Hepatocyte (in vitro differentiated cells and primary cell): ENCODE results near the gene MAB21L2.

DNA sequence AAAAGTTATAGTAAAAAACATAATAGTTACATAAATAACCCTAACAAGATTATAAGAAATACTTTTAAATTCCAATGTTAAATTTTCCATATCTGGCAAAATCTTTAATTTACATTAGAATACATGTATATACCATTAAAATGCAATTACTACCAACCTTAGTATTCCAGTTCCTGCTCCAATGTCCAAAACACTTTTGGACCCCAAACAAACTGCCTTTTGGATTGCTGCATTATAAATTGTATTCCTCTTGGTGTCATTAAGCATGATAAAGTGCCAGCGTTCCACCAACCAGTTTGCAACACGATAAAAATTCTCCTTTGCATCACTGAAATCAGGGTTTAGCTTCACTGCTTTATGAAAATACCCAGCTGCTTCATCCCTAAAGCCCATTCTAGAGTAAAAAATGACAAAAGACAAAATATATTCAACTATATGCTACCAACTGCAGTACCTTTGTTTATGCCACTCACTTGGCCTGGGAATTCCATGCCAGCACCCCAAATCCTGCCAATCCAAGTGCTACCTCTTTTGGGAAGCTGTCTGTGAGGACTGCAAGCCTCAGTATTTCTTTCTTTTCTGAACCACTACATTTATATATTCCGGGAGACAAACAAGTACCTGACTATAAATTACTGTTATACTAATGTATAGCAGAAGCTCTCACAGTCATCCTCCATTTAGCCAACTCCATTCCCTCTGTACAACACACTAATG lies 10.3 kb downstream of the PRMT9 start:
- RAMPAGE, long total RNA = no peak
- RRBS = no CpG with 5 or more reads among the region's 3 CpGs

DNA sequence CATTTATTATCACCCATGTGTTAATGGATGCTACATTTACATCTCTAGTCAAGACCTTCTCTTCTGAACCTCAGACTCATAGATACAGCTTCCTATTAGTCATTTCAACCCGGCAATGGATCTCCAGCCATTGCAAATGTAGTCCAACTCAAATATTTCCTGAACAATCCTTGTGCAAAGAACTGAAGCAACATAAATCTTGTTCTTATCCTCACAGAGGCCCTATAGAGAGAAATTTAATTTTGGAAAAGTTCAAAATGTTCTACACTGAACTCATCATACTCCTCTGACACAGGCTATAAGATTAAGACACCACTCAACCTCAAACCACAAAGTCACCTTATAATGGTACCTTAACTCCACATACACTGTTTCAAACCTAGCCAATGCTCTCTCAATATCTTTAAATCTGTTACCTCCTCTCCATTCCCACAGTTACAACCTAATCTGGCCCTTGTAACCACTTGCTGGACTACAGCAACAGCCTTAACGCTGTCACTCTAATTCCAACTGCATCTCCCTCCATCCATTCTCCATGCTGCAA lies 3.1 kb downstream of the PRMT9 start:
- RAMPAGE, long total RNA = no peak
- RRBS = no CpG with 5 or more reads among the region's 2 CpGs

DNA sequence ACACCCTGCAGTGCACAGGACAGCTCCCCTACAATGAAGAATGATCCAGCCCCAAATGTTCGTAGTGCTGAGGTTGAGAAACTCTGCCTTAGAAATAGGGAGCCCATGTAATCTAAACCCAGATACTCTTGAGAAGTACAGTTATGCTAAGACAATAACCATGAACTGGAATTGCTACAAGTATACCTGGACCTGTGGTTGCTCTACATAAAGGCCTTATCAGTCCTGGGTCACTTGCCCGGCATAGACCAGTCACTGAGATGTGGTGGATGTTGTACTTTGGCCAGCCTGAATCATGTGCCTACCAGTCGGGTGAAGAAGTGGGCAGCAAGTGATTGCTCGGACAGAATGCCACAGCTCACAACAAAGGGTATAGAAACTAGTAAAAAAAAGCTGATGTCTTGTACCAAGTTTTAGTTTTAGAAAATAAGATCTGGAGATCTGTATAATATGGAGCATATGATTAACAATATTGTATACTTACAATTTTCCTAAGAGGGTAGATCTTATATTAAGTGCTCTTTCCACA lies 16.2 kb downstream of the ARHGAP10 start:
- RAMPAGE, long total RNA = no peak
- RRBS = no CpG with 5 or more reads among the region's 4 CpGs

- RAMPAGE, long total RNA = no peak
- RRBS = no CpG with 5 or more reads among the region's 1 CpG
Observed at GRCh38 chr4:147756066-147756321, 24.1 kb downstream of the ARHGAP10 start.

DNA sequence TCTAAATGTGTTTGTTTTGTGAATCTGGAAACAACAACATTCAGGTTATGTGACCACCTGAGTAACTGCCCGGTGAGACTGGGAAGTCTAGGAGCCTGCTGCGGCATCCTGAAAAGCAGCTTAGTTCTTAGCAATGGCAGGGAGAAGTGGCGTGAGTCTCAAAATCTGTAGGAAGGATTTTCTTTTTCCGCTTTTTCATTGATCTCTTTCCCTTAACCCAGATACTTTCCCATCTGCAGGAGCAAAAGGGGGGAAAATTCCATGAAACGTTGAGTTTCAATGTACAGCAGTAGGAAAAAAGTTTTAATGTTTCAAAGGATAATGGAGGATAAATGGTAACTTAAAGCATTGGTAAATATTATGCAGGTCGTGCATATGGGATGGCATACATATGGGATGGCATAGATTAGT lies 54.4 kb downstream of the ARHGAP10 start:
- RAMPAGE, long total RNA = no peak
- RRBS = no CpG with 5 or more reads among the region's 6 CpGs

- RAMPAGE, long total RNA = no peak
- RRBS = no CpG with 5 or more reads among the region's 5 CpGs
Observed at GRCh38 chr4:147881593-147882146, 149.8 kb downstream of the ARHGAP10 start.

GRCh38 chr4:147909002-147909622 lies 177.2 kb downstream of the ARHGAP10 start:
- RAMPAGE, long total RNA = no peak
- RRBS = no CpG with 5 or more reads among the region's 2 CpGs

DNA sequence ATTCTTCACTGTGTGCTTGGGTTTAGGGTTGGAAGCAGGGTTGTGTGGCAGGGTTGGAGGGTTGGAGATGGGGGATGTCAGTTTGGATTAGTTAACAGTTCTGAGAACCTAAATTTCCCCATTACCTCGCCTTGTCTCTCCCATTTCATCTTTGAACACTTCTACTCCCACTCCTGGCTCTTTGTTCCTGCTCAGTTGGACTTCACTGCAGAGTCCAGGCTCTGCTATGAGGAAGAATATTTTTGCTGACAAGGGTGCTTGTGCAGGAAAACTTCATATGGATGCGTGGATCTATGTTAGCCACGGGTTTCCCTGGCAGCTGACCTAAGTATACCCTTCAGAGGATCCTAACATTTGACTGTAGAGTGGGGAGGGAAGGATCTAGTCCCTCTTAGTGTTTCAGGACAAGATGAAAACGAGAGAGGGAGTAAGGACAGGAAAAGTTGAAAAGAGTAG lies 238.1 kb downstream of the ARHGAP10 start:
- RAMPAGE, long total RNA = no peak
- RRBS = no CpG with 5 or more reads among the region's 4 CpGs

- RAMPAGE, long total RNA = no peak
- RRBS = no CpG with 5 or more reads among the region's 10 CpGs
Observed at GRCh38 chr4:148023117-148023548, 291.2 kb downstream of the ARHGAP10 start.

DNA sequence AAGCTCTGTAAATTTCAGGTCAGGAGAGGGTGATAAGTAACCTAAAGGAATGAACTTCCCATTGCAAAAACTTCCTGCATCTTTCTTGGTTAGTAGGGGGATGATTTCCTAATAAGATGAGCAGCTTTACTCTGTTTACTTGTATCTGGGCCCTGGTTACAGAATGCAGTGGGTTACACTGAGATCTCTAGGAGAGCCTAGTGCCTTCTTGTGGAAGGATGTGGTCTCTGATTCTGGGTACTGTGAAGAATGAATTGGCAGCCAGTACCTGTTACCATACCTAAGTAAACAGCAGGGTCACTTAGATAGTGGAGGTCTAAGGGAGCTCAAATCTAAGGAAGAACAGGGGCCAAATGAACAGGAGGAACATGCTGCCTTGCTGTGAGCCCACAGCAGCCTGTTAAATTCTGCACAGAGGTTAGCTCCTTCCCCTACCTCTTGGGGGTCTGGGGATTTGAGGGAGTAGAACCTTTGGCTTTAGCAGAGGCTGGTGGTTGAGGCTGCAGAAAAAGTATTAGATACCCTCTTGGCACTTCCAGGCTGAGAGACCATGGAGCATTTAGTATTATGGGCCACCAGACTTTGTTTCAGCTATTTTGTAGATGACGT lies 320.7 kb downstream of the ARHGAP10 start:
- RAMPAGE, long total RNA = no peak
- RRBS = no CpG with 5 or more reads among the region's 1 CpG

DNA sequence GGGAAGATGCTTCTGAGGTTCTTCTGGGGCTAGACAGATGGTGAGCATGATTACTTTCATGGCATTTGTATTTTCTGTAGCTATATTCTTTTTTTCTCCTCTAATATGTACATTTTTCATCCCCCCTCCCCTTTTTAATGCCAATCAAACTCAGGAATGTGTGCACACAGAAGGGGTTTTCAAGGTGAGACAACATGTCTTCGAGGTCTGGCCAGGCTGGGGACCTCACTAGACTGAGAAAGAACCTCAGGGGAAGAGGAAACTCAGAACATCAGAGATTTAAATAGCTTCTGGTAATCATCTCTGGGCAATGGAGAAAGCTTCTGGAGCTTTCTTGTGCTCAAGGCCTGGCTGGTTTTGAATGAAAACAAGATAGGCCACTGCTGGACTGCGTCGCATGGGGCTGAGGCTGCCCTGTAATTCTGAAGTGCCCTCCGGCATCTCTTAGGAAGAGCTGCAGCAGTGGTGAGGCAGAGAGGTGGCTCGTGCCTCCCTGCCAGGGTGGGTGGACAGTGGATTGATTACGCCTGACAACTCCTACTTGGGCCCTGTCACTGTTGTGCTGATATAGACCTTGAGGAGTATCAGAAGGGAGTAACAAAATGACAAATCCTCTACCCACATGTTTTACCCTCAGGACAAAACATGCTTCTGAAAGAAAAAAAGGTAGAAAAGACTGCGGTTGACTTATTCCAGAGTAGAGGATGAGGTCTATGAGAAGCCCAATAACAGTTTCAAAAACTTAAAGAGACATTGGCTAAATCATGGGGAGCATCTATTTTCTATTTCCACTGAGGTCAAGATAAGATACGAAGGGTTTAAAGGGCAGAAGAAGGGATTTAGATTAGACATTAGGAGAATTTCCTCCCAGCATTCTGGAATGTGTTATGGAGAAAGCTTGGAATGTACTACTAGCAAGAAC lies 279.7 kb downstream of the NR3C2 start:
- RAMPAGE, long total RNA = no peak
- RRBS = no CpG with 5 or more reads among the region's 8 CpGs

GRCh38 chr4:148420646-148421551 lies 21.3 kb downstream of the NR3C2 start:
- RAMPAGE, long total RNA = no peak
- RRBS = no CpG with 5 or more reads among the region's 4 CpGs

DNA sequence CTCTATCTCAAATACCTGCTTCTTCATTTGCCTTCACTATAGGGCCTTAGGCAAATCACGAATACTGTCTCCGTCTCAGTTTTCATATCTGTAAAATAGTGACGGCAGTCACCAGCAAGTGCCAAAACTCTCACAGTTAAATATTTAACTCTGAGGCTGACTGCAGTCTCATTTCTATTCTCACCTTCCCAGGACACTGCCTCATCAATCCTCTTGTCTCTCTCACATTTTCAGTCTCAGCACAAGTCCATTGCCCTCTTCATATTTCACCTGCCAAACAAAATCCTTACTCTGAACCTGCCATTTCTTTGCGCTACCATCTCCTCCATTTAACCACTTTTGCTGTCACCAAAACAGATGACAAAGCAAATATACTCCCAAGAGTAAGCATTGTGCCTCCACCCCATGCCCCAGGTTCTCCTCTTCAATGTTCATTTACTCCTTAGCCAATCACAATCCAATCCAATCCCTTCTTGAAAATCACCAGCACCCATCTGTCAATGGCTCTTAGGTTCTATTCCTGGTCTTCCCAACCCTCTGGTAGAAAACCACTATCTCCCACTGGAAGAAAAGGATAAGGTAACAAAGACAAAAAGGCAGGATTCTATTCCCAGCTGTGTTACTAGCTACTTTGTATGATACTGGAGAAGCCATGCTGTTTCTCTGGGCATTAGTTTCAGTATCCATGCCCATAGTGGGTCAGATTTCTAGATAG lies 16.3 kb downstream of the NR3C2 start:
- RAMPAGE, long total RNA = no peak
- RRBS = no CpG with 5 or more reads among the region's 4 CpGs

GRCh38 chr4:148439301-148439589 lies 3.0 kb downstream of the NR3C2 start:
- RAMPAGE, long total RNA = no peak
- RRBS = no CpG with 5 or more reads among the region's 3 CpGs

DNA sequence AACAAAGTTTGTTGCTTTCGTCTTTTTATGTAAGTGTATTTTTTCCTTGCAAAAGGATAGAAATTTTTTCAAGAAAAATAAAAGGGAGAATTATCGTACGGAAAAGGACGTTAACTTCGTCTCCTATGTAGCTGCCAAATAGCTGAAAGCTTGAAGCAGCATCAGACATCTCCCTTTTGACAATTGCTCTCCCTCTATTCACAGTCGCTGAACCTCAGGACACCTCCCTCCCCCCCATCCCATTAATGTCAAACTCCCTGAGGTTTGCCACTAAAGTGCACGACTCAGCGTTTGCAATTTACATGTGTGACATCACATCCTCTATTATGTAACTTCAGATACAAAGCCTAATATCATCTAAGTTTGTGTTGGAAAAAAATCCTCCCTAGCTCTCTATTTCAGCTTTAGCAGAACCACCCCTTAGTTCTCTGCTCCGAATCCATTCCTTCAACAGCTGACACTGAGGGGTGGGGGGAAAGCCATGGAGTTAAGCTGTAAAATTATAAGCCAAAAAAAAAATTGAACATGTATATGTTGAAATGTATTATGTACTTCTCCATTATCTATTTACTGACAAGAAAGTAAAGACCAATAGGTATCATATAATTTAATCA lies 5.5 kb upstream of the NR3C2 start:
- RAMPAGE, long total RNA = no peak
- RRBS = no CpG with 5 or more reads among the region's 9 CpGs

DNA sequence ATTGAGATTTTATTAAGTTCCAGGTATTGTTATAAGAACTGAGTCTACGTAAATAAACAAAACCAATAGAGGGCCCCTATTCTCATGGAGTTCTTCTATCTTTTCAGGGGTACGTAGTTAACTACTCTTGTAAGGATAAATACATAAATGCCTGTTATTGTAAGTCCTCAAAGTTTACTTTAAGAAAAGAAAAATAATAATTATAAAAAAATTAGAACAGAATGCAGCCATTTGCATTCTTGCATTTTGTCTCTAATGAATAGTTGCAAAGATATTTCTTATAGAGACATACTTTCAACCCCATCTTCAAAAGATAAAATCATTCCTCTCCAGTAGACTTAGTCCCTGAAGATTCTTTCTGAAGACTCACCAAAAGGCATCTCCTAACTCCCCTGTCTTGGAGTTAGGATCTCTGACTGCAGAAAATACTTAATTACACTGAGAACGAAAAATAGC lies 71.6 kb upstream of the NR3C2 start:
- RAMPAGE, long total RNA = no peak
- RRBS = no CpG with 5 or more reads among the region's 3 CpGs

DNA sequence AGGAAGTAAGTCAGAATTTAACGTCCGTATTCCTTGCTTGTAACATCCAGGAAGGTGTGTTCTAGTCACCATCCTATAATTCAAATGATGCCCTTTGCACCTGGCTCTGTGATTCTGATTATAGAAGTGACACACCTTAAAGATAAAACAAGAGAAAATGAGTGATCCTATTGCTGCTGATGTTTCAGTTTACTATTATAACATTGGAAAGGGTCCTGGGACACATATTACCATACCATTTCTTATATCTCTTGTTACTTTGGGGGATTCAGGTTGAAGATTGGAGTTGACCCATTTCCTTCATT lies 238.8 kb upstream of the NR3C2 start:
- RAMPAGE, long total RNA = no peak
- RRBS = no CpG with 5 or more reads among the region's 2 CpGs

DNA sequence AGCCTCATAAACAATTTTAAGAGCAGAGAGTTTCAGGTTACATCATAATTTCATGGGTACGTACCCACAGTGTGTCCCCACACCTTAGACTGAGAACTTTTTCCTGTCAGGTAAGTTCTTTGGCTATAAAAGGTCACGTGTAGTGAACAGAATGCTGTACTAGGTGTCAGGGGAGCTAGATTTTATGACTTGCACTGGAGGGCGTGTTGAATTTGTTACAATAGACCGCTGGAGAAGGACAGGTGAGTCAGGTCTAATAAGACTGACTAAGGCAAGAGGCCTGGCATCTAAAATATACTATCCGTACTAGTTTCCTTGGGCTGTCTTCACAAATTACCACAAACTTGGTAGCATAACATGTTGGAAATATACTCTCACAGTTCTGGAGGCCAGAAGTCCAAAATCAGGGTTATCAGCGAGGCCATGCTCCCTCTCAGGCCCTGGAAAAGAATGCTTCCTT lies 511.9 kb upstream of the NR3C2 start:
- RAMPAGE, long total RNA = no peak
- RRBS = no CpG with 5 or more reads among the region's 6 CpGs

GRCh38 chr4:150572508-150573446 lies 9.2 kb upstream of the MAB21L2 start:
- RAMPAGE, long total RNA = no peak
- RRBS = no CpG with 5 or more reads among the region's 5 CpGs

DNA sequence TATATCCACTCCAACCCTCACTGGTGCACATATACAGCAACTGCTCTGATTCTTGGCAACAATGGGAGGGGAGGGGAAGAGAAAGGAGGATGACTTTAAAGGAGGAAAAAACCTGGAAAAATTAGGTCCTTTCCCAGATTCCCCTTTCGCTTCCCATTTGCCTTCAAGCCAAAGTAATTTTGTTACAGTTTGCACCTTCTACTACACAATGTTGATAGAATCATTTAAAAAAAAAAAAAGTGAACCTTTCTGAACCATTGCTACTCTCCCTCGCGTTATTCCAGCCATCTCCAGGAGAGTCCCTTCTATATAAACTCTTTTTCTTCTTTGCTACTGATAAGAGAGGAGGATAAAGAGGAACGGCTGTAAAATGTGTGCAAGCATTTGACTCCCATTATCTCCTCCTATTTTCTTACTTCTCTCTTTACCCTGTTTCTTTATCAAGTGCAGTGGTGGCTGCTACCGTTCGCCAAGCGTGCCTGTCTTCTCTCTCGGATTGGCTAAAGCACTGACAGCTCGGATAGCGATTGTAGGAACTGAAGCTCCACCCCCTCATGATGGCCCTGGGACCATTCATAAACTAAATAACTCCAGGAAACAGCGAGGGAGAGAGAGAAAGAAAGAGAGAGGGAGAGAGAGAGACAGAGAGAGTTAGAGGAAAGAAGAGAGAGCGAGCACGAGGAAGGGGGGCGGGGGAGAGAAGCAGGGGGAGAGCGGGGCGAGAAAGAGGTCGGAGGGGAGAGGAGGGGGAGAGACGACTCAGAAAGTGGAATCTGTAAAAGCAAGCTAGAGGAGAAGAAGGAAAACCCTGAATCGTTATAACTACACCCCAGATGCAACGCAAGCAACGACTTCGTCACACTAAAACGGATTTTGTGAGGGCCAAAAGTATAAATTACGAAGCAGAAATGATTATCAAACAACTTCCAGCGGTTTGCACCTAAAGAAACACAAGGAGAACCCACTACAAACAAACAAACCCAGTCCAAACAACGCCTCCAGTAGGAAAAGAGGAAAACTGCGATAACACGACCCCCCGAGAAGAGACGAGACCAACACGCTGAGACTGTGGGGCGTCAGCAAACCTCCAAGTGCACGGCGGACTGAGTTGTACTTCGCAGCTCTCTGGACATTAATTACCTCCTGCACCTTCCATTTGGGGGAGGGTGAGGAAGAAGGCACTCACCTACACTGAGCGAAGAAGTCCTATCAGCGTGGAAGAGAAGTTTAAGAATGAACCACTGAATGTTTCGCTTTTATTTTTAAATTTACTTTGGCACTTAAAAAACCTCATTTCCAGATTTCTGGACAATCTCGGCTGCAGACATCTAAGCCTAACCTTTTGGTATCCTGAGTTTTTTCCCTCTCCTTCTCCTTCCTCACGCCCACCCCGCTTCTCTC lies at the start of gene MAB21L2:
Gene MAB21L2 (plus strand): TSS at position 832 of the 1,401 bp plus-strand sequence.
- RAMPAGE, long total RNA = no peak
- RRBS = no CpG with 5 or more reads among the region's 41 CpGs